Tibial artery (tissue), 1 donor: ENCODE data around the gene FRMD1.

GRCh38 chr6:167648405-167649355 is 178.0 kb upstream of the AFDN start:
- PRO-cap: no peak

DNA sequence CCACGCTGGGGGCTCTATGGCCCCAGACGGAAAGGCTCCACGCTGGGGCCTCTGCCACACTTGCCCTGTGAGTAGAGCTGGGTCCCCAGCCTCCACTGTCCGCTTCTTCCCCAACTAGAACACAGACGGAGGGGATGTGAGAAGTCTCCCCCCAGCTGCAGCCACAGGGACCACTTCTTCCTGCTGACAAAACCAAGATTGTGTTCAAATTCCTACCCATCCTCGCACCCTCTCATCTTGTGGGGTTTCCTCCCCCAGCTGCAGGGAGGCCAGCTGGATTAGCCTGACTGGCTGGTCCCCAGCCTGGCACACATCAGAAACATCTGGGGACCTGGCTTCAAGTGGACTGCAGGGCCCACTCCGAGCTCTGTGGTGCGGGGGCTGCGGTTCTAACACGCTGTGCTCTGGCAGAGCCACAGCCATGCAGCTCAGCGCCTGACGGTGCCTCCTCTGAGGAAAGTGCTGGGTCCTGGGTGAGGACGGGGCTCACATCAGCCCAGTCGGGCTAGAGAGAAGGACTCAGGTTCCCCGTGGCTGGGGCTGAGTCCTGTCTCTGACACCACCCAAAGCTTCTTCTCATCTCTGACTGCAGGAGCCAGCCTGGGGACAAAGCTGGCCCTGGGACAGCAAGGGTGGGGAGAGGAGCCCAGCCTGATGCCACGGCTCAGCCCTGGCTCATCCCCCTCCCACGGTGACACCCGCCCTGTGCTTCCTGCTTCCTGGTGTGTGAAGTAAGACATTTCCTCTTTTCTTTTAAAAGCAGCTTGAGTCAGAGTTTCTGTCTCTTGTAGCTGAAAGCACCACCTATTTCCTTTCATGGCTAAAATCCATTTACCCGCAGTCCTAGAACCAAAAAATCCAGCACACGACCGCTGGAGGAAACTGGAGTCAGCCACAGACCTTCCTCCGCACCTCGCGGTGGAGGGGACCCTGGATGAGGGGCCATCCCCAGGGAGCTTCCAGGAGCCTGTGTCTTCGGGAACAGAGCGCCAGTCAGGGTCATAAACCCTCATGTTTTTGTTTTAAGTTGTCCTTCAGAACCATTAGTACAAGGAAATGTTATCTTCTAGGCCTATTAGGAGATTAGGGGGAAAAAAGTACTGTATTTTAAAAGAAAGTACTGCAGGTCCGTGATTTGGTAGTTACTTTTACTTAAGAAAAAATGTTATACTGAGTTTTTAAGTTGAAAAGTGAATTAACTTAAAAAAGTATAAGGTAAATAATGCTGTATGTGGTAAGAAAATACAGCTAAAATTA is 127.4 kb upstream of the AFDN start:
- PRO-cap: bidirectional peak, plus-strand start at position 861 of the sequence, minus-strand start at position 690 of the sequence

DNA sequence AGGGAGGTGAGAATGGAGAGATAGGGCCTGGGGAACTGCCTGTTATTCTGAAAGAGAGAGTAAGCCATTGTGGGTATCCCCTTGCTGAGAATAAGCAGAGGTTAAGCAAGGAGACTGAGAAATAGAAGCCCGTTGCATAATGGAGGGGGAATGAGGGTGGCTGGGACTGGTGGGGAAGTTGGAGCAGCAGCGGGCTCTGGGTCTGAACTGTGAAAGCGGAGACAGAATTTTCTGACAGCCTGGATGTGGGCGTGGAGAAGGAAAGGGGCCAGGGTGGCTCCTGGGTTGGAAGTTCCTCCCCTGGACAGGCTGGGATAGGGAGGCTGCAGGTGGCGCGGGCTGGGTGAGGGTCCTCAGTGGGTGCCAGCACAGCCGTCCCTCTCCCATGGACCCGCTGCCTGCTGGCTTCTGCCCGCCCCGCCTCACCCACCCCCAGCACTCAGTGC is 114.6 kb upstream of the AFDN start:
- PRO-cap: no peak

DNA sequence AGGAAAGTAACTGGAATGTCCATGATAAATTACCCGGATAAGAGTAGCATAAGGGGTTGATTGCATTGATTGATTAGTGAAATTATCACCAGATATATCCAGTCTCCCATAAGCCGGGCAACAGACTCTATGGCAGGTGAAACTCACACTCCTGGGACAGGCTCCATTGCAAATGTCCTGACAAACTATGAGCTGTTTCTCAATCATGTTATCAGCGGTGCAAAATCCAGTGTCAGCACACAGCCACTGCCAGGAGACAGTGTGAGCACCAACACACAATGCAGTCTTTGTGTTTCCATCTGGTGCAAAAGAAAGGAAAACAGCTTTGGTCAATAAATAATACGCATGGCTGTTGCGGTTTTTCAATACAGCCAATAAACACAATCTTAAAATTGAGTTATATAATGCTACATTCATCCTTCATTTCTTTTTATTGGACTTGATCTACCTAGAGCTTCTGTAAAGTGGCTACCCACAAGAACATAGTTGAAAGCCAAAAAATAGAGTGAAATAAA is 64.4 kb upstream of the AFDN start:
- PRO-cap: no peak

- PRO-cap: no peak
Observed at GRCh38 chr6:167799197-167799945, 27.3 kb upstream of the AFDN start.

GRCh38 chr6:167827347-167828198 is 862 bp downstream of the AFDN start:
- PRO-cap: bidirectional peak, plus-strand start at chr6:167827730, minus-strand start at chr6:167827630

DNA sequence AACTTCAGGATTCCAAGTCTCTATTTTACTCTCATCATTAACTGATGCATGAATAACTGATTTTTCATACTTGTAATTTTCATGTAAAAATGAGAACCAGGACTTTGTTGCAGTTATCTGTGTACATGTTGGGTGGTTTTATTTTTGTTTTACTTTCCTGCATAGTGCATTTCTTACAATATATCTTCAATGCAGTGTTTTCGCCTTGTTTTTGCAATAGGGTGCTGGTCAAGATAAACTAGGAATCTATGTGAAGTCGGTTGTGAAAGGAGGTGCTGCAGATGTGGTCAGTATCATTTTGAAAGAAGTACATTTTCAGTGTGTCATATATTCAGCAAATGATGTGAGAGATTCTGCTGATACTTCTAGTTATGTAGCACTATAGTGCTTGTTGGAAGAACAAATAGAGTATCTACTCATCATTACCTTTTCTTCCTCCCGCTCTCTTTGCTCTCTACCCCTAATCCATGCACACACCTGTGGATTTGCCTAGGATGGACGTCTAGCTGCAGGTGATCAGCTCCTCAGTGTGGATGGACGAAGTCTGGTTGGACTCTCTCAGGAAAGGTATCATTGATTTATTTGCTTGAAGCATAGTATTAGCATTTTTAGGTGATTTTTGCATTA is 54.4 kb upstream of the KIF25 start:
- PRO-cap: no peak

- PRO-cap: no peak
Observed at GRCh38 chr6:167973252-167973941, 24.1 kb upstream of the KIF25 start.

DNA sequence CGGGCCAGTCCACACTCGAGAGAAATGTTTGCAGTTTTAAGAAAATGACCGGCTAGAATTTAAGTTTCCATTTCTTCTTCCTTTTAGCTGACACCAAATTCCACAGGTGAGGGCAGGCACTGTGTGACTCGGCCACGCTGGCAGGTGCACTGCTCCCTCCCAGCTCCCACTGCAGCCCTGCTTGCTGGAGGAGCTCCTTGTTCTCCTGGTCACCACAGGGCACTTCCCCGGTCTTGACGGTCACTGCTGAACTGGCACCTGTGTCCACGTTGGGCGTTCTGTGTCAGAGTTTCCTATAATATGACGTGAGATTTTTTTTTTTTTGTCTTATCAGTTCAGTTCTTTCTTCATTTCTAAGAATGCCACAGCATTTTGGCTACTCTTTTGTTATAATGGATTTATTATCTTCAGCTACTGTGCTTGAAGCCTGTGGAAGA is 3.6 kb upstream of the KIF25 start:
- PRO-cap: no peak

DNA sequence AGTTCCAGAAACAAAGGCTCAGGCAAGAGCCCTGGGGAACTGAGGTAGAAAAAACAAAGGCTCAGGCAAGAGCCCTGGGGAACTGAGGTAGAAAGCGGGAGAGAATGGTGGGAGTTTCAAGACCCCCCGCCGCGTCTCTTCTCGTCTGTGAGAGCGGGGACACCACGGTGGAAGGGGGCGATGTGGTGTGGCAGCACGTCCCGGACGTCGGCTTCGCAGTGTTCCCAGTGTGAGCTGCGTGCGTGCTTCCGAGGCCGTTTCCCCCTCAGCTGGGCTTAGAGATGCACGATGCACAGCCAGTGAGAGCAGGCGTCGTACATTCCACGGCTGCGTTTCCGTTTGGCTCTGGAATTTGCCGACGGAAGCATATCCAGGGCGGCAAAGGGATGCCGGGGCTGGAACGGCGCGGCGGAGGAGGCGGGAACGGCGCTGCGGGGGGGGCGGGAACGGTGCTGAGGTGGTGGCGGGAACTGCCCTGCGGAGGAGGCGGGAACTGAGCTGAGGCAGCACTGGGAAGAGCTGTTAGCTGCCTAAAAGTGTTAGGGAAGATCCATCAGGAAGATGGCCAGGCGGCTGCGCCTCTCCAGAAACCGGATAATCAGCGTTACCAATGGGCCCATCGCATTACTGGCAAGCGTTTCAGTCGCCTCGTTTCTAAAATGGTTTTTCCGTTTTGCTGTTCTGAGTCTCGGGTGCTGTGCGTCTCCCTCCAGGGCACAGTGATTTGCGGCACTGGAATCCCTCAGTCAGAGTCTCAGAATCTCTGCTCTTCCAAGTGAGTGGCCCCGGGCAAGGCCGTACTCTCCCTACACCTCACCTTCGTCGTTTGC is 37.8 kb downstream of the KIF25 start:
- PRO-cap: no peak

- PRO-cap: no peak
Observed at GRCh38 chr6:168041688-168042212, 37.3 kb downstream of the FRMD1 start.

- PRO-cap: no peak
Observed at GRCh38 chr6:168070527-168071040, 8.4 kb downstream of the FRMD1 start.

DNA sequence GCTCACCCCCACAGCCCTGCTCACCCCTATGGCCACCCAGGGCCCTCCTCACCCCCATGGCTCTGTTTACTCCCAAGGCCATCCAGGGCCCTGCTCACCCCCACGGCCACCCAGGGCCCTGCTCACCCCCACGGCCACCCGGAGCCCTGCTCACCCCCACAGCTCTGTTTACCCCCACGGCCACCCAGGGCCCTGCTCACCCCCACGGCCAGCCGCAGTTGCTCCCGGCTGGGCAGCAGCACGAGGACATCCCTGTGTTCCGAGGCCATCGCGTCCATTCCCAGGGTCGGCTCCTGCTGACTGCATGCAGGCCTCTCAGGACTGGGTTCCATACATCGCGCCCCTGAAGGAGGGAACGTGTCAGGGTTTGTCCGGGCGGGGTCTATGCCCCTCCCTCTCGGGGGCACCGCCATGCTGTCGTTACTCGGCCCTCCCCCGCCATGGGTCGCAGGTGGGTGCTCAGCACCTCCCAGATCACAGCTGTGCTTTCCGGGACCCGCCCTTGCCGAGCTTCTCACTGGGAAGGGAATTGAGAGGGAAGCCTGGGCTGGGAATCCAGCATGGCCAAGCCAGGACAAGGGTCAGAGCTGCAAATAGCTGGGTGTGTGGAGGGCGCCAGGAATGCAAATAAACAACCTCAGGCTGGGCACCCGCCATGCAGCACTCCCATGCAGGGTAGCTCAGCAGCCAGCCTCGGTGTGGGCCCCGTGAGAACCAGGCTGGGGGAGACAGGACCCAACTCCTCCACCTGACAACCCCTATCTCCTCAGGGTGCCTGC is at the start of gene FRMD1:
Gene FRMD1, minus strand, starts transcription at position 531 of the 779 bp plus-strand sequence.
- PRO-cap: no peak

DNA sequence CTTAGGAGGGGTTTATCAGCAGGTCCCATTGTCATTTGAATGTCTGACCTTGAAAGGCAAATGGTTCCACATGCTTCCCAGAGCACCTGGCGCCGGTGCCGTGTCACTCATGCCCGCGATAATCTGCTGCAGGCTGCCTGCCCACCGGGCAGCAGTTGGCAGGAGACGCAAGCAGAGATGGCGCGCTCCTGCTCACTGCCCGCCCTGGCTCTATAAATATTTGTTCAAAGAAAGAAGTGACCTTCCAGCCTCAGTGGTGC is 18.9 kb upstream of the FRMD1 start:
- PRO-cap: no peak

DNA sequence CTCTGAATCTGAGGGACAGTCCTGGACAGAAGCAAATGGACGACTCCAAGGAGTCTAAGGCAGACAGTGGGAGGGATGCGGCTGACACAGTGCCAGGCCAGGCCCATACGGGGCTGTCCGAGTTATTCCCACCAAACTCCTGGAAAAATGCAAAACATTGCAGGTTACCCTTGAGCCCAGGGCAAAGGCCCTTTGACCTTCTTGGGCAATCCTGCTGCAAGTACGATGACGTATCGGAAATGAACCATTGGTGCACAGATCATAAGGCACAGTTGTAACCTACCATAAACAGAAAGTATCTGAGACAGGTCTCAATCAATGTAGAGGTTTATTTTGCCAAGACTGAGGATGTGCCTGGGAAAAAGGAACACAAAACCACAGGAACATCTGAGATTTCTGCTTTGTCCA is 119.0 kb downstream of the DACT2 start:
- PRO-cap: no peak

- PRO-cap: no peak
Observed at GRCh38 chr6:168326147-168326840, 6.7 kb upstream of the DACT2 start.

- PRO-cap: no peak
Observed at GRCh38 chr6:168333336-168334043, 13.9 kb upstream of the DACT2 start.

GRCh38 chr6:168526668-168527384 is 85.8 kb downstream of the SMOC2 start:
- PRO-cap: bidirectional peak, plus-strand start at chr6:168527165, minus-strand start at chr6:168526945

DNA sequence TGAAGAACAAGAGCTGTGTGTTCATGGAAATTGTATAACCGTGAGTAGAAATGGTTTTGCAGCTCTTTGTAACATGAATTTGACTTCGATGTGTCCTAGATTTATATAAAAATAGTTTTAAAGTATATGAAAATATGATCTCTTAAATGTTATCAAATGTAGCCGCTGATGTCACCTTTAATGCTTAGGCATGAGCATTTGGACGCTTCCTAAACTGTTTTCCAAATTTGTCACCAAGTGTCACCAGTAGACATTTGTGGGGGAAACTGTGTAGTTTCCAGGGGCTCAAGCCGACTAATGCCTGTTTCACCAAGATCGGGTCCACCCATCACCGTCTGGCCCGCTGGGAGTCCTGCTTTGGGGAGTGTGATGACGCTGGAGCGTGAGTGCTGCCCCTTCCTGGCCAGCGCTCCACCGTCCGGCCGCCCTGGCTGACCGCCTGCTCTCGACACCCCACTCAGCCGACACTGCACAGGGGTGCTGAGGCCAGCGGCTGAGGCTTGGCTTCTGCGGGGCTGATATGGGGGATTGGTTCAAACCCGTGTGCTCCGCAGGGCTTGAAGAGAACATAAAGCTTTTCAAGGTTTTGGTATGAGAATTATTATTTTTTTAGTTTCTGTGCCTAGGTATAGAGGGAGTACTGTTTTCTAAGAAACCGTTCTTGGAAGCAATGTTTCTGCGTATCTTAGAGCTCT is 160.1 kb downstream of the SMOC2 start:
- PRO-cap: no peak

GRCh38 chr6:169074923-169075804 is 178.5 kb downstream of the THBS2 start:
- PRO-cap: bidirectional peak, plus-strand start at chr6:169075413, minus-strand start at chr6:169075297